Myometrial cell (primary cell): ENCODE measurements around the genes ATP8B3 and IZUMO4.

GRCh38 chr19:1811943-1813186 lies at the start of gene ATP8B3:
ATP8B3 (minus strand) TSS chr19:1812276.
- RAMPAGE, long total RNA: no peak

DNA sequence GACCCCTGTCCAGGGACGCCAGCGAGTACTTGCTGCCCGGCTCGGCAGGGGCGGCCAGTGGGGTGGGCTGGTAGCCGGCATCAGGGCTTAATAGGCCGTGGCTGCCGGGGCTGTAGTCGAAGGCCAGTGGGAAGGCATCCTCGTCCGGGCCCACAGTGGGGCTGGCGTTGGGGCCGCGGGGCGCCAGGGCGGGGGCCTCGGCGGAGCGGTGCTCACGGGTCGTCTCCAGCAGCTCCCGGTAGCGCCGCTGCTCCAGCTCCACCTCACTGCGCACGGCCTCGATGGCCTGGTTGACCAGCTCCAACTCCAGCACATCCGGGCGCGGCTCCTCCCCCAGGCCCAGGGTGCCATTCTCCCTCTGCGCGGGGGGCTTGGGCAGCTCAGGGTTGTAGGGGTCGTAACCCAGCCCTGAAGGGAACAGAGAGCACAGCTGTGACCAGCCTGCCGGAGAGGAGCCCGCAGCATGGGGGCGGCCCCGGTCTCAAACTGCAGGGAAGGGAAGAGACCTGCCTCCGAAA lies 16.2 kb upstream of the ATP8B3 start:
- RAMPAGE, long total RNA: no peak

DNA sequence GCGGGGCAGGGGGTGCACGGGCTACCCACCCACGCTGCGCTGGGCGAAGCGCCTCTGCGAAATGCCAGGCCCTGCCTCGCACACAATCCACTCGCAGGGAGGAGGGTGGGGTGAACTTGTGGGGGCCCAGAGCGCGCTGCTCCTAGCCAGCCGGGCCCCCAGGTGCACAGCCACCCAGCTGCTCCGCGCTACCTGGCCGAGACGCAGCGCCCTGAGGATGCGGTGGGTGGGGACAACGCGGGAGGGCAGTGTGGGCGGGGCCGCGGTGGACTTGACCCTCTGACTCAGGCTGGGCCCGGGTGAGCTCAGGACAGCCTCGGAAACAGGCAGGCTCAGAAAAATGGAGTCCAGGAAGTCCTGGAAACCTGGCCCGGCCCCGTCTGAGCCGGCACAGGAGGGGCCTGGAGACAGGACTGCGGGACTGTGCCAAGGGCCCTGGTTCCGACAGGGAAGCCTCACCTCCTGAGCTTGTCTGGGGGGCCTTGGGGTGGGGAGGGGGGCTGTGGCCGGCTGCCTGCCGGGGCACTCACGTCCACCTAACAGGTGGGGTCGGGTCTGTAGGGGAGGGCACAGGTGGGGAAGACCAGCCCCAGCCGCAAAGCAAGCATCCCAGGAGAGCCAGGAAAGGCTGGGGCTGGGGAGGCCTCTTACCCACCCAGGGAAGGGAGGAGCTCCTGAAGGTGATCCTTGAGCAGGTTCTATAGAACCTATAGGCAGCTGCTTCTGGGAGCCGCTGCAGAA lies 6.0 kb downstream of the KLF16 start:
- RAMPAGE, long total RNA: no peak

- RAMPAGE, long total RNA: no peak
Observed at GRCh38 chr19:1881058-1881787, 4.1 kb downstream of the ABHD17A start.

DNA sequence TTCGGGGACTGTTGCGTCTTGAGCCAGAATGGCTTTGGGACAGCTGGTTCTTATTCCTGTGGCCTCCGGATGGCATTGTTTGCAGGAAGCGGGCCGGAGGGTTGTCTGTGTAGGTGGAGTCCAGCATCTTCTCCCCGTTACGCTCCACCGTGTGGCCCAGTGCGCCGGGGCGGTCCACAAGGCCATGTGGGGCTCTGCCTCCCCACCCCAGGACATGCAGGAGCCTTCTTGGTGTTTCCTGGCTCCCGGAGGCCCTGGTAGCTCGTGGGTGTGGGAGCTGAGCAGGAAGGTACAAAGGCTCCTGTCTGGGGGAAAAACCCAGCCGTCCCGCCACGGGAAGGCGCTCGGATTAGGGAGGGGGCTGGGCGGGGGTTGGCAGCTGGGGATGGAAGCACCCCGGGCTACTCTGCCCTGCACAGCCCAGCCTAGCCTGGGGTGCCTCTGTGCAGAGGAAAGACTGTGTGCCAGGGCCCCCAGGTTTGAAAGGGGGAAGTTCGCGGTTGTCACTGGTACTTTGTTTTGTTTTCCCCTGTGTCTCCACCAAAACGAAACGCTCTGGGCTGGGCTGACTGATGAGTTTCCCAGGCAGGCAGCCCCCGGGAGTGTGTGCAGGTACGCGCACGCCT lies 1.5 kb downstream of the CSNK1G2 start:
- RAMPAGE, long total RNA: no peak

DNA sequence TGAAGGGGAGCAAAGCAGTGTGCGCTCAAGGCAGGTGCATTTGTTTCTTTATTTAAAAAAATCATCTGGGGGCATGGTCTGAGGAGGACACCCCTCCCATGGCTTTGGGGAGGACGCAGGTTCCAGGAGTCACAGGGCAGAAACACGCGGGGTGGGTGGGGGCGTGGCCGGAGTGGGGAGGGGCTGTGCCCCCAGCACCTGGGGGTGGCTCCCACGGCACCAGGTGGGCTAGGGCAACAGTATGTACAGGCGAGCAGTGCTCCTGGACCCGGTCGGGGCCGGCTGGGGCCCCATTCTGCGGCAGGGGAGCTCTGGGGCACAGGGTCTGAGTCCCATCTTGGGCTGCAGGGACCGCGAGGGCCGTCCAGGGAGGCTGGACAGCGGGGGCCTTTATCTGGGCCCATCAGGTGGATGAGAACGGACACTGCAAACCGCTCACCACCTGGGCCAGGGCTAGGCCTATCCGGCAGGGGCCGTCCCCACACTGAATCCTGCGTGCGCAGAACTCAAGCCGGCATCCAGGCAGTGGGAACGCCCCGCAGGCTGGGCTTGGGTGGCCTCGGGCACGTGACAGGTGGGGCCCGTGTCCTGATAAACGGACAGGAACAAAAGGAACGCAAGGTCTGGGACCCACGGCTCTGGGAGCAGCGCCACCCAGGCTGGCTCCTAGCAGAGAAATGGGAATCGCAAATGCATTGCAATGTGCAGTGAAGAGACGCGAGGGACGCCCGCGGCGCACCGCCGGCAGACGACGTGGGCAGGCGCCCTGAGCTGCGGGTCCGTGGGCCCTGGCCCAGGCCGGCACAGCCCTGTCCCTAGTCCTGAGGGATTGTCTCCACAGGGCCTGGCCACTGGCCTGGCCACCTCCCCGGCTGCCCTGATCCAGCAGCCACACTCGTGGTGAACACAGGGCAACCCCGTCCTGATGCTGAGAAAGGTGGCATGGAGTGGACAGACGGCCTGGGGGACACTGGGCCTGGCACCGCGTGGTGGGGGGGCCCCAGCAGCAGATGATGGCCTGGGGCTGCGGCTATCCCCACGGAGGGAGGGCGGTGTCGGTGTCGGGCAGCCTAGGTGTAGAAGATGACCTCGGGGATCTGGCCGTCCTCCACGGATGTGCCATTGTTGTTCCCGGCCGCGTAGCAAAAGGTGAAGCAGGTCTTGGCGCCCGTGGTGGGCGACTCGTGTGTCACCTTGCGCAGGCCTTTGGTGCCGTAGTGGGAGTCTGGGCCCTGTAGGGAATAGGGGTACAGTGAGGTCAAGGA lies 29.7 kb downstream of the BTBD2 start:
- RAMPAGE, long total RNA: no peak

- RAMPAGE, long total RNA: no peak
Observed at GRCh38 chr19:2026735-2027229, 11.3 kb upstream of the BTBD2 start.

- RAMPAGE, long total RNA: no peak
Observed at GRCh38 chr19:2046031-2046995, 4.7 kb downstream of the MKNK2 start.

GRCh38 chr19:2075115-2075511 lies 21.0 kb downstream of the MOB3A start:
- RAMPAGE, long total RNA: no peak

DNA sequence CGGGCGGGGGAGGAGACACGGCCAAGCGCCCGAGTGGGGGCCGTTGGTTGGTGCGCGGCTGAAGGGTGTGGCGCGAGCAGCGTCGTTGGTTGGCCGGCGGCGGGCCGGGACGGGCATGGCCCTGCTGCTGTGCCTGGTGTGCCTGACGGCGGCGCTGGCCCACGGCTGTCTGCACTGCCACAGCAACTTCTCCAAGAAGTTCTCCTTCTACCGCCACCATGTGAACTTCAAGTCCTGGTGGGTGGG lies at the start of gene IZUMO4:
IZUMO4 (plus strand) TSS at position 85 of the 246 bp plus-strand sequence.
- RAMPAGE, long total RNA: no peak

DNA sequence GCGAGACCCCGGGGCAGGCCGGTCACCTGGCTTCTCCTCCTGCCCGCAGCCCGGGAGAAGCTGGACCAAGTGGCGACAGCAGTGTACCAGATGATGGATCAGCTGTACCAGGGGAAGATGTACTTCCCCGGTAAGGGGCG lies 358 bp downstream of the IZUMO4 start:
- RAMPAGE, long total RNA: no peak

- RAMPAGE, long total RNA: no peak
Observed at GRCh38 chr19:2117108-2117469, 20.4 kb downstream of the IZUMO4 start.

DNA sequence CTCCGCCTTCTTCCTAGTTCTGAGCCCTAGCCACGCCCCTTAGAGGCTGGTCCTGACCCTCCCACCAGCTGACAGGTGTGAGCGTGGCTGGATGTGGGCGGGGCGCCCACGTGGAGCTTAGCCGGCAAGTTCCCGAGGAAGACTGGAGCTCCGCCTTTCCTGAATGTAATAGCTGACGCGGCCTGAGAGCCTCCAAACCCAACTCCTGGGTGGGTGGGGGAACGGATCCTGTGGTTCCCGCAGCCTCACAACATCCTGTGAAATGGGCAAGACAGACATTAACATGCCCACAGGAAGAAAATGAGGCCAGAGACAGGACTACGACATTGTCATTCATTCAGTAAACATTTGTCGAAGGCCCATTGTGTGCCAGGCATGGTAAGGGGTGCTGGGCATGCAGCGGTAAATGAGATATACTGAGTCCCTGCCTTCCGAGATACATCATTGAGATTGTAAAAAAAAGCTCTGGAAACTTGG lies 457 bp upstream of the AP3D1 start:
- RAMPAGE, long total RNA: no peak

- RAMPAGE, long total RNA: no peak
Observed at GRCh38 chr19:2154673-2154969, 3.3 kb upstream of the AP3D1 start.

GRCh38 chr19:2167071-2167754 lies 3.5 kb downstream of the DOT1L start:
- RAMPAGE, long total RNA: no peak

DNA sequence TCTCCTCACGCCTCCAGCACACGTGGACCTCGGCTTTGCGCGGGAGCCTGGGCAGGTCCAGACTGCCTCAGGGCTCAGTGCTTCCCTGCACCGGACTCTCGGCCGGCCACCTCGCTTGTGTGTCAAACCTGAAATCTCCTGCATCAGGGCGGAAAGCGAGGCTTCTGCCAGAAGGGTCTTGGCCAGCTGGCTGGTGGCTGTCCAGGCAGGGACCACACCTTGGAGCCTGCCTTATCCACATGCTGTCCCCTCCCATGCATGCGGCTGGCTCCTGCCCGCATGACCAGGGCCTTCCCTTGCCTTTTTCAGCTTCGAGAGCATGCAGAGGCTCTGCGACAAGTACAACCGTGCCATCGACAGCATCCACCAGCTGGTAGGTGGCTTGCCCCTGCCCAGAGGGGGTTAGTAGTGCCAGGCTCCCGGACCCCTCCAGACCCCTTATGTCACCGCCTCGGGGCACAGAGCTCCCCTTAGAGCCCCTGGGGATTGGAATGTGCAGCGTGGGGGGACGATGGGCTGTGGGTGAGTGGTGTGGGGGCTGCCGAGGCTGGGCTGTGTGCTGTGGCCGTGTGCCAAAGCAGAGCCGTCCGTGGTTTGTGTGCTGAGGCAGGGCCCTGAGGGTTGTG lies 25.8 kb downstream of the DOT1L start:
- RAMPAGE, long total RNA: no peak

DNA sequence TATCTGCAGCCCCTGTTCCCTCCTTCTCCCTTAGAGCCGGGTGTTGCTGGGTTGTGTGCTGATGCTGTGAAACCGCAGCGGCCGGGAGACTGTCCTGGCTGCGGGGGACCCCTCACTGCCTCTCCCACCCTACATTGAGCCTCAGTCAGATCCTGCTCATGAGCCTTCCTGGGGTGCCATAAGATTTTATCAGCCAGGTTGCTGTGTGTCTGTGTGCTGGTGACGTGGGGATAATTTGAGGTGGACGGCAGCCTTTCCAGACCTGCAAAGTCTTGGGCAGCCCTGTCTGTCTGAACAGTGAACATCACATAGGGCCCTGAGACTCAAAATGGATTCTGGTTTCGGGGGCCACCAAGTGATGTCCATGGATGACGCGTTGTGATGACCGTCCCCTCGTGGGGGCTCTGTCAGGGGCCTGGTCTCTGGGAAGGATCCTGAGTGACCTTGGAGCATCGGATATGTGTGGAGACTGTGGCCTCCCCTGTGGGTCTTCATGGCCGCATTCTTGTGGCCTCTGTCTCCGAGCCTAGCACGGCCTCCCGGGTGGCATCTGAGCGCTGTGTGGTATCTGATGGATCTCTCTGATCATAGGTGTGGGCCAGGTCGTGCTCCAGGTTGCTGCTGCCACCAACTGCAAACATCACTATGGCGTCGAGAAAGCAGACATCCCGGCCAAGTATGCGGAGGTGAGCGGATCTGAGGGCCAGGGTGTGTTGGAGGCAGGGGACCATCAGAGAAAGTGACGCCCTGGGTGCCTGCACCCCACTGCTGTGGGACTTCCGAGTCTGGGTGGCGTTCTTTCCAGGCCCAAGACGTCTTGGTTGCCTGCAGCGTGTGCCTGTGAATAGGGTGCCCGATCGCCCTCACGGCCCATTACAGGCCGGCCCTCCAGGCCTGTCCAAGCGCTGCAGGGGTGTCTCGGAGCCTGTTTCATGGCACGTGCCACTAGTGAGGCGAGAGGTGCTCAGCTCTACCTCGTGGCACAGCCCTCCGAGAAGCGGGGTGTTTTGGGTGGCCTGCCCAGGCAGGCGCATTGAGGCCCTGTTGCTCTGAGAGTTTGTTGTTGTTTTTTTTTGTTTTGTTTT lies 29.7 kb downstream of the DOT1L start:
- RAMPAGE, long total RNA: no peak

GRCh38 chr19:2215282-2215790 lies 20.8 kb downstream of the PLEKHJ1 start:
- RAMPAGE, long total RNA: no peak

DNA sequence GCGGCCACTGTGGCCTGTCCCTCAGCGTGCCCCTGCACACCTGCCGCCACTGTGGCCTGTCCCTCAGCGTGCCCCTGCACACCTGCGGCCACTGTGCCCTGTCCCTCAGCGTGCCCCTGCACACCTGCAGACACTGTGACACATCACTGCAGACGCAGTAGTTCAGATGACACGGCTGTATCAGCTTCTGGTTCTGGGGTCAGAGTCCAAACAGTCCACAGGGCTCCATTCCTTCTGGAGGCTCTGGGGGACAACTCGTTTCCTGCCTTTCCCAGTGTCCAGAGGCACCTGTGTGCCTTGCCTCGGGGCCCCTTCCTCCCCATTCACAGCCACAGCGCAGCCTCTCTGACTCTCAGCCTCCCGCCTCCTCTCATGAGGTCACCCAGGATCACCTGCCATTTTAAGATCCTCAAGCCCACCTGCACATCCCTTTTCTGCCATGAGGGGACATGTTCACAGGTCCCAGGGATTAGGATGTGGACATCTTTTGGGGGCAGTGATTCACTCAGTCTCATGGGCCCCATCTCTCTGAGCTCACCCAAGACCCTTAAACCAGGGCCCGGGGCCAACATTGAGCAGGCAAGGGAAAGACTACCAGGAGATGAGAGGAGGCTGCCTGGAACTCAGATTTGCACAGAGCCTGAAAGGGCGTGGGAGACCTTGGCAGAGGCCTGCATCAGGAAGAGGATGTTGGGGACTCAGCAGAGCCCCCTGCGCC lies 5.6 kb downstream of the SF3A2 start:
- RAMPAGE, long total RNA: no peak

GRCh38 chr19:2249572-2250879 lies 903 bp downstream of the AMH start:
- RAMPAGE, long total RNA: no peak